Right ventricle myocardium (tissue), 1 donor: ENCODE measurements around the genes HSP90AB1, CDC5L and ENPP5.

DNA sequence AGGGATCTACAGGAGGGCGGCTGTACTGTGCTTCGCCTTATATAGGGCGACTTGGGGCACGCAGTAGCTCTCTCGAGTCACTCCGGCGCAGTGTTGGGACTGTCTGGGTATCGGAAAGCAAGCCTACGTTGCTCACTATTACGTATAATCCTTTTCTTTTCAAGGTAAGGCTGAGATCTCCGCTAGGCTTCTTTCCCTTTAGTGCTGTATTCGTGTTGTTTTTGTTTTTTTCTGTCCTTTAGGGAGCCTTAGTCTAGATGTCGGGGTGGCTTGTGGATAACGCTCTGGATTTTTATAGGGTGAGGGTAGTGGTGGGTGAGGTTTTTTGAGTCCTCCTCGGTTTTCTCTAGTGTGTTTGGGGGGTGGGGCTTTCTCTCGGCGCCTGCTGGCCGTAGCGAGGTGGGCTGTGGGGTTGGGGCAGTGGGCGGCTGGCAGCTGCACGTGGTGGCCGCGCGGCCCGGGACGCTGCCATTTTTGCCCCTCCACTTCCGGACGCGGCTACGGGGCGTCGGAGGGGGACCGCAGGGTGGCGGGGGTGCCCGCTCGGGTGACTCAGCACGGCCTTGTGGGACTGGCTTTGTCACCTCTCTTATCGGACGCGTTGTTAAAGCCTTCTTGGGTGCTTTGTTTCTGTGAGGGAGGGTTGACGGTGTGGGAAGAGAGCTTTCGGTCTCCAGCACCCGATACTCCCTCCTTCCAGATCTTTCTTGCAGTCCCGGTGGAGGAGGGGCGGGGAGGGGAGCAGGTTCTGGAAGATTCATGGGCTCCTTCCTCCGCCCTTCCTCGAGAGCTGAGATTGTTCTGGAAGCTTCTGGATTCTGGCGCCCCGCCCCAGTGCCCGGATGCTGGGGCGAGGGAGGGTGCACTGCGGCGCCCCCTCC lies at the start of gene HSP90AB1:
Gene HSP90AB1, plus strand, starts transcription at position 70 of the 881 bp plus-strand sequence.
- PRO-cap, 2 experiments = peak in 2 of 2 experiments; most common plus-strand start position 70 of the sequence (in 2); most common minus-strand start position 803 of the sequence (in 1)

DNA sequence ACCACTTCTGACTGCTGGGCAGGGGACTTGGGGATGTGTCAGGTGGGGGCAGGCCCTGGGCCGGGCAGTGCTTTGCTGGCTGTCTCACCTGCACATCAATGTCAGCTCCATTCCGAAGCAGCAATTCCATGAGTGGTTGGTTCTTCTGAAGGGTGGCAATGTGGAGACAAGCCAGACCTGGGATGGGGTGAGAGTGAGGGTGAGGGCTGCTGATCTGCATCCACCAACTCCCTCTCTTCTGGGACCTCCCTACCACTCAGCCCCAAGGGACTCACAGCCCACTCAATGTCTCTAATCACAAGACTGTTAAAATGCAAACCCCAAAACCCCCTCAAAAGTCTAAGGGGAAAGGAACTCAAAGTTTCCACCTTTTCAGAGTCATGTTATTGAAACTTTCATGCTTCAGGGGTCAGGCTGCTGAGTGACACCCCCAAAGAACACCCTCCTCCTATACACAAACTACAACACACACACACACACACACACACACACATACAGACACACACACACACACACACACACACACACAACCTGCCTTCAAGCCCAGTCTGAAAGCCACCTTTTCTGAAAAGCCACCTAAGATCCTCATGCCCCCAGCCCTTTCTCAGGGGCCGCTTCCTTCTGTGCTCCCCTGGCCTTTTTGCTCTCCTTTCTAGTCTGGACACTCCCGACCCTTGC lies 3.2 kb upstream of the SLC35B2 start:
- PRO-cap, 2 experiments = no peak in any of the 2 experiments

GRCh38 chr6:44332378-44333090 lies 9.9 kb upstream of the SPATS1 start:
- PRO-cap, 2 experiments = no peak in any of the 2 experiments

DNA sequence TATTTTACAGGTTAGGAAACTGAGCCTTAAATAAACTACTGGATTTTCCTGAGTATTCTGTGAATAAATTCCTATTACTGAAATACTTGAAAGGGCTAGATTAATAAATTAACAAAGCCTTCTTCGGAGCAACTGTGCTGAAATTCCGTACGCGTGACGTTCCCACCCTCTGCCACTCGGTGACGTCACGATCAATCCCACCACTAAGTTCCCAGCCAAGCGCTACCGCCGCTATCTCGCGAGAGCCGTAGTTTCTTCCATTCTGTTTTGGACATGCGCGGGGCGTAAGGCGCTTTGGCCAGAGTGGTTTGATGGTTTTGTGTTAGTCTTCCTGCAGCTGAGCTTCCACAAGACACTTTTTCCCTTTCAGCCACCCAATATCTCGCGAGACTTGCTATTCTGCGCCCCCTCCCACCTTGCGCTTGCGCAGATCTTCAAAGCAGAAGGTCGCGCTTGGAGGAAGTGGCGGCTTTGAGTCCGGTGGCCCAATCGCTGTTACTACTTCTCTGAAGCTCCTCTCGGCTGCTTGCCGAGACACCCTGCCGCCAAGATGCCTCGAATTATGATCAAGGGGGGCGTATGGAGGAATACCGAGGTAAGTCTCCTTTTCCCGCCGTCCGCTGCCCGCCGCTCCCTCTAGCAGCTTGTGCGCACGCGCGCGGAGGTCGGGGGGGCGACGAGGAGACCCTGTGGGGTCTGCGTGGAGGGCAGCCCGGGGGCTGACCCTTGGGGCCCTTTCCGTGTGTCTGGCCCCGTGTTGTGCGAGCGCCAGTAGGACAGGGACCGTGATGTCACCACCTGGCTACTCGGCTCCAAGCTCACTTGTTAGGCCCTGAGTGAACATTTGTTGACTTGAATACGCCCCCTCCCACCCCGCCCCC lies at the start of gene CDC5L:
Gene CDC5L, plus strand, starts transcription at position 433 of the 881 bp plus-strand sequence.
- PRO-cap, 2 experiments = peak in 2 of 2 experiments; most common plus-strand start position 442 of the sequence (in 2); most common minus-strand start position 174 of the sequence (in 2)

GRCh38 chr6:44390165-44390586 lies 2.7 kb downstream of the CDC5L start:
- PRO-cap, 2 experiments = no peak in any of the 2 experiments

DNA sequence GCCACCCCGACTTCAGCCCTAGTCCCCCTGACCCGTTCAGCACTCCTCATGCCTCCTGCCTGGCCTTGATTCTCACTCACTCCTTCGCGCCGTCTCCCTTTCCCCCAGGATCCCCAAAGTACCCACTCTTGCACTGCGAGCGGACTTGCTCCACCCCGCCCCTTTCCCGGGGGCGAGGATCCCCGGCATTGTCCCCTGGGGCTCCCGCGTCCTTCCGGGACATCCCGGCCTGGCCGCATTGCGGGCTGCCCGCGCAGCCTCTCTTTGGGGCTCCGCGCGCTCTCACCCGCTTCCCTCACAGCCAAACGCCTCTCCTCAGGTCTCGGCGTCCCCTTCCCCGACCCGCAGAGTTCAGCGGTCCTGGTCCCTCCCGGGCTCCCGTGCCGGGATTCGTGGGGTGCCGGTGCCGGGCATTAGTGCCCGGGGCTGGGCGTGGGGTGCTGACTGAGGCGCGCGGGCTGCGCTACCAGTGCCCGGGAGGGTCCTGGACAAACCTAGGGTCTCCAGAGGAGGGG lies 45.5 kb upstream of the SUPT3H start:
- PRO-cap, 2 experiments = no peak in any of the 2 experiments

- PRO-cap, 2 experiments = no peak in any of the 2 experiments
Observed at GRCh38 chr6:45445693-45446371, 68.1 kb upstream of the SUPT3H start.

DNA sequence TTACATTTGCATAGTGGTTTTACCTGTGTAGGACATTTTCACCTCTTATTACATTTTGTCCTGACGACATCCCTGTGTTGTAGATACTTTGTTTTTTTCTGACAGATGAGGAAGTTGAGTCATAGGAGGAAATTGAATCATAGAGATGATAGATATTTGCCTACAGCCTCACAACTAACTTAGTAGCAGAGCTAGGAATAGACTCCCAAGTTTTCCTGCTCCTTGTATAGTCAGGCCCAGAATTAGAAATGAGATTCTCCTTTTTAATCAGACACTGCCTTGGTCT lies 100.5 kb upstream of the SUPT3H start:
- PRO-cap, 2 experiments = no peak in any of the 2 experiments

DNA sequence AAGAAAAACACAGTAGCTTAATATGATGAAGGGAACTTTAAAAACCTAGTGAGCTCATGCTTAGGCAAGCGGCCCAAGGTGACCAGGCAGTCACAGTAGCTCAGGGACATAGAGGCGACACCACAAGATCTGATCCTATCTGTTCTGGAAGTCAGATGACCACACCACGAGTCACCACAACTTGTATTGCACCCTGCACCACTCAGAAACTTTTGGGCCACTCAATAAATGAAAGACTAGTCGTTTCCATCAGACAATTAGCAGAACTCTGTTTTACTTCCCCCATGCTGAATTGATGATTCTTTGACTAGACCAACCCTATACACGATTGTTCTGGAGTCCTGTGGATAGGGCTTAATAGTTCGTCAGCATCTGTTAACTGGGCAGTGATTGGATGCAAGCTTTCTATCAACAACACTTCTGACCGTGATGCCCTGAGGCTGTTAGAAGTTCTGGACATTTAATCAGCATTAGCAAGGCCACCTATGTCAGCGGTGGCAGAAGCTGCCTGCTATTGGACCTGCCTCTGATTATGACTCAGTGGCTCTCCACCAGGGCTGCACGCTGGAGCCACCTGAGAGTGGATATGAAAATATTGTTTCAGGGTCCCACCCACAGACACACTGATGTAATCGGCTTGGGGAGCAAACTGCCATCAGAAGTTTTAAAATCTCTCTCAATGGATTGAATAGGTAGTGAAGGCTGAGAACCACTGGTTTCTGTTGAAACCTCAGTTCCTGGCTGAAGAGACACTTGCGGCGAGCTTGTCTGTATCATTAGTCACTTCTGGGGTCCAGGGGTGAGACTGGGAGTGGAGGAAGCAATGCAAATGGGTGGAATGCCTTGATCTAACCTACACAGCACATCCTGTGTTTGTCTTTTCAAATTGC lies 4.6 kb downstream of the CLIC5 start:
- PRO-cap, 2 experiments = no peak in any of the 2 experiments

DNA sequence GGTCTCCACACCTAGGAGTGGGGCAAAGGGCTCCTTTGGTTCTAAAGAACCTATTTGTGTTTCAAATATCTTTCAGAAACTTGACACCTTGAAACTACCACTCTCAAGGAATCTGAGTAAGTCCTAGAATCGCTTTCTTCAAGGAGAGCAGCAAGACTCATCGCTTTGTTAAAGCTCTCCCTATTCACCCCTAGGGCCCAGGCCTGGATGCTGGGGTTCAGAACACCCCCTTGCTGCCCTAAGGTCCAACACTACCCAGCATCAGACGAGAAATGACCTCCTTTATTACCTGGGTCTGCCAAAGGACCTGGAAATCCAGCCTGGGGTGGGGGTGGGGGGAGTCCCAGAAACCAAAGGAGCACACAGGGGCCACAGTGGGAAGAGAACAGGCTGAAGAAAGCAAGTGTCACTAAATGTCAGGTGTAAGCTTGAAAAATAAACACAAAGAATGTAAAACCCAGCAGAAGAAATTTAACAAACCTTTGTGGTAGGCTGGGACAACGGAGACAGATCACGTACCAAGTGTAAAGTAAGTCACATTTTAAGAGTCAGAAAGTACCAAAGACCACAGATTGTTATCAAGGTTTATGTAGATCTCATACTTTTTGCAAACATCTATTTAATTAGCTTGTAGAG lies 1.8 kb downstream of the CLIC5 start:
- PRO-cap, 2 experiments = no peak in any of the 2 experiments

DNA sequence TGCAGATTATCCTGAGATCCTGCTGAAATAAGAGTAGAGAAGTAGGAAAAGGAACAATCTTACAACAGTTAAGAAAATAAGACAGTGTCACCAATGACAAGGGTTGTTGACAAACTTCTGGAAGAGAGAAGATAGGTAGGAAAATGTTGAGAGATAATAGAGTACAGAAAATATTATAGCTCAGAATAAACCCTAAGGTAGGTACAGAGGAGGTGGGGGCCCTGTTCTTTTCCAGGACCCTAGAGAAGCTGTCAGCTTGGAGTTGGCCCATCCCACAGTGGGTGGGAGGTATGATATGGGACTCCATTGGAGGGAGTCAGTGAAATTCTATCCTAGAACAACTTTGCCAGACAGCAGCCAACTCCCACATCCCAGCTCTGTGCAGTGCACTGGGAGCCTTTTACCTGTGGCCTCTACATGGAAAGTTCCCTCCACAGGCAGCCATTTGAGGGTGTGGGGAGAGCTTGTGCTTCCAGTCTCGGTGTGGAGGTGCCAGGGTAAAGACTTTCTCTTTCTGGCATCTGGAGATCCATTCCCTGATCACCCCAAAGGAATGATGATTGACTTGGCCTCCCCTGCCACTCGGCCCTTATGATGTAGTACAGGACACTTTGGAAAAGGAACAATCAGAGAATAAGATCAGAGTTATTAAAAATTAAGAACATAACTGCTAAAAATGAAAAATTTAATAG lies 36.8 kb upstream of the CLIC5 start:
- PRO-cap, 2 experiments = no peak in any of the 2 experiments

DNA sequence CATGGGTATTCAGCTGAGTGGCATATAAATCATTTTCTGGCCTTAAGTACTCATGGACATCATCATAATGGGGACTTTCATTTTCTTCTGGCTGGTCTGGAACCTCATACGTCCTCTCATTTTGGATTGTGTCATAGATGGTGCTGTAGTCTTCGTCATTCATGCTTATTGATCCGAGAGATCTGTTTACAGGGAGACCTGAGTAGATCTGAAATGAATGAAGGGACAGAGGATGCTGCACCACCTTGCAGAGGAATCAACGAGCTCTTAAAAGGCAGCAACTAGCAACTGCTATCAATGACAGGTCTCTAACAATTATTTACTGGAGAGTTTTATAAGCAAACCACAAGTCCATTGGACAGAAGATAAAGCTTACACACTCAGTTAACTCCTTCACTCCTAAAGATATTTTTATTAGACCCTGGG lies 49.7 kb upstream of the ENPP4 start:
- PRO-cap, 2 experiments = no peak in any of the 2 experiments

DNA sequence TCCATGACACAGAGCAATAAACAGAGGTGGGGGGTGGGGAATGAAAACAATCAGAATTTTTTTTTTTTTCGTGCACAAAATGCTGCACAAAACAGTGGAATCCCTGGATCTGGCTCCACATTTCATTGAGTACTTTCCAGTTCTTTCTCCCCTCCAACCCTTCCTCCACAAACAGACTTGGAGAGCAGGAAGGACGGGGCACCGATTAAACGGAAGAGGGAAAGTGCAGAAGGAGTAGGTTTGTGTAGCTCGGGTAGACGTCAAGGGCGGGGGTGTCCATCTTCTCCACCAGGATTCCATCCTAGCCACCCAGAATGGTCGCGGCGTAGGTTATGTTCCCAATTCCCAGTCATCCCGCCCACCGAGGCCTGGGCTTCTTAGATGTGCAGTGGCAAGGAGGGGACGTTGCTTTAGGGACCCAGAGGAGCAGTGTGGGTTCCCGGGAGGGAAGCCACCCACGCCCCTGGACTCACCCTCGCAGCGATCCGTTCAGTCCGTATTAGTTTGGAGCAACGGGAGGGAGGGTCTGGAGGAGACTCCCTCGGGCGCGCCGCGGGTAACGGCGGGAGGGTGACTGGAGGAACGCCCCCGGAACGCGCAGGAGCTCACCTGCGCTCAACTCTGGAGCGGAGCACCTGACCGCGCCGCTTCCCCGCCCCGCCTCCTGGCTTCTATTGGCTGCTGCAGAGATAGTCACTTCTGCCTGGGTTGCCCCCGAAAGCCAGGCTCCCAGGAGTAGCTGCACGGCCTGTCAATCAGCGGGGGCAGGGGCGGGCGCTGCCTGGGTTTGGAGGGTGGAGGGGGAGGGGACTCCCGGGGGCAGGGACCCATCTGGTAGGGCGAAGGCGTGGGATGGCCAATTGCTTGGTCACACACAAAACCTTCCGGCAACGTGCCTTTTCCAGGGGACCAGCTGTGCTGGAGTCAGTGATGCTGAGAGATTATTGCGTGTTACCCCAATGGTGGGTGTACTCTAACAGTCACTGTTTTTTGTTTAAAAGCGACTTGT lies at the start of gene ENPP5:
Gene ENPP5, minus strand, starts transcription at position 646 of the 1,009 bp plus-strand sequence.
- PRO-cap, 2 experiments = peak in 2 of 2 experiments; most common plus-strand start position 822 of the sequence (in 1); most common minus-strand start position 623 of the sequence (in 2)

DNA sequence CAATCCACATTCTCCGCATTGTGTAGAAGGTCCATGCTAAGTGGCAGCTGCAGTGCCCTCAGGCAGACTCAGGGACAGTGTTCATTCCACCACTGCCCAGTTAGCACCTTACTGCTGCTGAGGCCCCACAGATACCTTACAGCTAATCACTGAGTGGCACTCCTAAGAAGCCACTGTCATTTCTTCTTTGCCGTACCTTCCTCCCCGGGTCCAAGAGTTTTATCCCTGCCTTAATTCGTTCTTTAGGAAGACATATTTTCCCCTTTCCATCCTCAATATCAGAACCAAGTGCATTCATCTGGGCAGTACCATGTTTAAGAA lies 156.7 kb downstream of the RCAN2 start:
- PRO-cap, 2 experiments = no peak in any of the 2 experiments

- PRO-cap, 2 experiments = no peak in any of the 2 experiments
Observed at GRCh38 chr6:46502282-46503300, 11.3 kb upstream of the RCAN2 start.

- PRO-cap, 2 experiments = no peak in any of the 2 experiments
Observed at GRCh38 chr6:46652096-46652464, 538 bp downstream of the CYP39A1 start.

DNA sequence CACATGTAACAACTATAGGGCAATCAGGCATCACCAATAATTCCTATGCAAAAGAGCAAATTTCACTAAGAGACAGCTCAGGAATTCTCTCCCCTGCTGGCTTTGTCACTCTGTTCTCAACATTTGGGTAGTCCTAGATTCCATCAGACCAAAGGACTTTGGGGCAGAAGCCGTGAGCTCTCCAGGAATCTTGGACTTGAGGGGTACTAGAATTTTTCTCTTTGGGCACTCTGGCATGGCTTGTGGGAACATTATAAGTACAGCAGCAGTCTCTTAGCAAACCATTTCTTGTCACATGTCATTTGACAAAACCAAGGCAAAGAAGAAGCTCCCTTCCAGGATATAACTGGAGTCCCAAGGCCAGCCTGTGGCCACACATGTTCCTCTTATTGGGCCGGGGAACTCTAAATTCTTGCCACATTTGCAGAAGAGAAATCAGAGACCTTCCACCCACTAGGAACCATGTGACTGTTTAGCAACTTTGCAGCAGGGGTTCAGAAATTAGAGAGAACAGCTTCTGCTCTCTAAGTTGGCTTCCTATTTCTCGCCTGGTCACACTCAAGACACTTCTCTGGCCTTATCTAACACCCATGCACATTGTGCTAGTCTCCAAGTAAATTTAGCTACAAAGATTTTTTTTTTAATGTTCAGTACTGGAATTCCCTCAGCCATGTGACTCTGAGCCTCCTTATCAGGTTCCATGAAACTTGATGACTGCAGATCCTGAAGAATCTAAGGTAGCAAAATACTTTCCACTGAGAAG lies 20.5 kb upstream of the MEP1A start:
- PRO-cap, 2 experiments = no peak in any of the 2 experiments

GRCh38 chr6:46947518-46948065 lies 25.9 kb upstream of the ADGRF5 start:
- PRO-cap, 2 experiments = peak in 2 of 2 experiments; most common plus-strand start chr6:46947768 (in 2); most common minus-strand start chr6:46947708 (in 1)

GRCh38 chr6:47188410-47189075 lies 121.2 kb downstream of the TNFRSF21 start:
- PRO-cap, 2 experiments = no peak in any of the 2 experiments

DNA sequence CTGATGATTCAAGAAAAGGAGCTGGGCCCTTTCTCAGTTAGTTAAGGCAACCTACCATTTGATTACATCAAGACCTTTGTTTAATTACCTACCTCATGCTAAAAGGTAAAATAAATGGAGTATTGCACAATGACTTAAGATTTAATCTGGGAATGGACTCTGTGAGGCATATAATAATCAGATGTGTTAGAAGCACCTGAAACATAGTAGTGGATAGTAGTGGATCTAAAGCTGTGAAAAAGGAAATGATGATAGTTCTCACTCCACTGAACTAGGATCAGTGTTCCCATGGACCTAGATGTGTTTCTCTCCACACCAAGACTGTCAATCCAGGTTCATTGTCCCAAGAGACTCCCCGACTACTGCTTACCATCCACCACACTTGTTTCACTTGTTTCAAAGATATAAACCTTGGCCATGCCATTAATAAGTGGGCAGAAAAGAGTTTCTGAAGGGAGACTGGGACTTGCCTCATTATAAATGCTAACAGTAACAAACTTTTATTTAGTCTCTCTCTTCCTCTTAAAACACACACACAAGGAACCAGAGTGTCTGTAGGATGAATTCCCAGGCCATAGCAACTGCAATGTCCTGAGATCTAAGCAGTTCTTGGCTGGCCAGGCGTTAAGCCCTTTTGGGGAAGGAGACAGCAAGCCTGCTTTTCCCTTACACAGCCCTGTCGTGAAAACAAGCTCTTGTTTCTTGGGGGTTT lies 1.9 kb downstream of the TNFRSF21 start:
- PRO-cap, 2 experiments = no peak in any of the 2 experiments